Gallbladder (tissue), 1 donor: ENCODE results near the genes TTC38 and GRAMD4.

- PRO-cap = no peak
These were observed 67.2 kb upstream of the WNT7B start for GRCh38 chr22:46044263-46044453.

- PRO-cap = no peak
These were observed 79.2 kb upstream of the WNT7B start for GRCh38 chr22:46055843-46056918.

DNA sequence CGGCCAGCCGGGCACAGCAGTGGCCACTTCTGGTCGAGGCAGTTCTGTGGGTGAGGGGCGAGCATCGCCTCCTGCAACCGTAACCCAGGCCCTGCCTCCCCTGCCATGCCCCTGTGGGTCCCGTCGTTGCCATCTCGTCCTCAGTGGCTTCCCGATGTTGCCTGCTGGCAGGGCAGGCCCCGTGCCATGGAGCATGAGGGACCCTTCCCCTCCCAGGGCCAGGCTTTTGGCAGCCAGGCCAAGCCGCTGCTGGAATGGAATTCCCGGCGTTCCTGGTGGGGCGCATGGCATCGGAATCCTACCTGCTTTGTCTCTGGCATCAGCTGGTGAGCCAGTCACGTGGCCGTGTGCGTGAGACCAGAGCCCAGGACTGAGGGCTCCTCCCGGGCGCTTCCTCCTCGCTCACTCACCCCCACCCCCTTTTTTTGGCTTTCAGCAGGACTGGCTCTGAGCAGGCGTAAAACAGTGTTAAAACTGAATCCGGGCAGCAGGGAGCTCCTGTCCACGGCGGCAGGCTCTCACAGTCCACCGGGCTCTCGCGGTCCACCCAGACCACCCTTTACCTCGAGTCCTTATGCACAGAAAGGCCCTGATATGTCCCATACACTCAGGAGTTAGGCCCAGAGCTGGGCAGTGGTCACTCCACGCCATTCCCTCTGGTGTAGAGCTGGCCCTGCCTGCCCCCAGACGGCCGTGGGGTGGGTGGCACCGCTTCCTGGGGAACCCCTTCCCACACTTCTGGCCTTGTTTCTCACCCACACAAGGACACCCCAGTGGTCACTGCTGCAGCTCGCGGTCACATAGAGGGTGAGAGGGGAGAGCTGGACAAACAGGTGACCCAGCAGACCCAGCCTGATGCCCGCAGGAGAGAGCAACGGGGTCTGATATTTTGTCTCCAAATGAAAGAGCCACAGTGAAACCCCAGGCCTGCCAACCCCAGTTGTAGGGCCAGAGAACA is 71.5 kb upstream of the PPARA start:
- PRO-cap = bidirectional peak, plus-strand start at position 501 of the sequence, minus-strand start at position 300 of the sequence

DNA sequence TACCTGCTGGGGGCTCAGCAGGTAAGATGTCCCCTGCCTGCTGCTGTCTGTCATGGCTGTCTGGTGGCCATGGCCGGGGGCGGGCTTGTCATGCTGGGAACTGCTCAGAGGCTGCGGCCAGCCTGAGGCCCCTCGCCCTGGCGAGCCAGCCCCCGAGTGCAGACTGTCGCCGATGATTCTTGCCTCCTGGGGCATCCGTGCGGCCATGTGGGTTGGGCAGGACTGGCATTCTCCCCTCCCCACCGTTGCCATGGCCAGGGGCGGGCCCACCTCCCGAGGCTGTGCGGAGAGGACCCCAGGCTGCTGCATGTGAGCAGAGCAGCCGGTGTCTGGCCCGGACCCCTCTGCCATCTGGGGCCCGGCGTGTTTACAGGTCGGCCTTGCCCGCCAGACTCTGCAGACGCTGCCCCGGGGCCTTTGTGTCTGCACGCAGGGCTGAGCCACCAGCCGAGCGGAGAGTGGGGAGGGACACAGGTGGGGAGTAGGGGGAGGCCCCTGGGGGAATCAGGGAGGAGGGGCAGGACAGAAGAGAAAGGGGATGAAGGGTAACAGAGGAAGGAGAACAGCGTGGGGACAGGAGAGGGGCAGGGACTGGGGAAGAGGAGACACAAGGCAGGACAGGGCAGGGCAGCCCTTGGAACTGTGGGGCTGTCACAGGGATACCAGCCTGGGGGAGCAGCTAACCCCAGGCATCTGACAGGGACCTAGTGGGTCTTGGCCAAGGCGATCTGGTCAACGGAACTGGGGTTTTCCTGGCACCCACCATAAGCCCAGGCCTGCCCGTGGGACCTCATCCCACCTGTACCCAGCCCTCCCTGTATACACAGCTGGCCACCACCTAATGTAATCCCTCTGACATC is 51.1 kb upstream of the PPARA start:
- PRO-cap = no peak

DNA sequence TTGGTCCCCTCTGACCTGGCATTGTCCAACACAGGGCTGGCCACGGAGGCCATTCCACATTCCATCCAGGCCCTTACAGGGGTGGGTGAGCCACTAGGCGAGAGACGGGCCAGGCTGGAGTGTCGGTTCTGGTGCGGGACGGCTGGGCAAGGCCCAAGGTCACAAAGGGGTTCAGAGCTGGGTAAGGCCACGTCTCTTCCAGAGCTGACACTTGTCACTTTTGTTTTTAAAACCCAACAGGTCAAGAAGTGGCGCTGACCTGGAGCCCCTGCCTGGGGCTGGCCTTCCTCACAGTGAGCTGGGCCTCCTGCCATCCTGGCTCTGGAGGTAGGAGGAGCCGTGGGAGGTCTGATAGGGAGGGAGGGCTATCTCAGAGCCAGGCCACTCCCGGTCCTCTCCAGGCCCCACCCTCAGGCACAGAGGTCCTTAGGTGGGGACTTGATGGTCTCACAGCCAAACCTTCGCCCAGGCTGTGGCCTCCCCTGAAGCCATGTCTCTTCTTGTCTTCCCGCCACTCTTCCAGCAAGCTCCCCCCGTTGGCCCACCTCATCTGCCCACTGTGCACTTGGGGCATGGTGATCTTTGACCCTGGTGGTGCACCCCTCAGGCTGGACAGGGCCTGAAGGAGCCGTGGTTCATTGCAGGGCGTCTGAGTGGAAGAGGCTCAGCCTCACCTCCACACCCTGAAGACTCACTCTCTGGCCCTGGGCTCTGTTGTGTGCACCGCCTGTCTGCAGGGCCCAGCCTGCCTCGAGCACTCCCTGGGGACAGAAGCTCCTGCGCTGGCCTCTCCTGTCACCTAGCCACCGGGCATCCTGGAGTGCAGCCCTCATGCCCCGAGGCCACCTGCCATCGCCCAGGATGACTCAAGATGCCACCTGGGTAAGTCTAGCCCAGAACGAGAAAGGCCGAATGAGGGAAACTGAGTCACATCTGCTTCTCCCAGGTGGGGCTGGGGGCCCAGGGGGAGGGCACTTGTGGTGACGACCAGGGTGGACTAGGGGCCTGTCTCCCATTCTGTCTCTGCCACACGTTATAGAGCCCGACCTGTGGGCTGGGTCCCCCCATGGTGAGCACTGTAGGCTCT is 41.0 kb upstream of the PPARA start:
- PRO-cap = bidirectional peak, plus-strand start at position 576 of the sequence, minus-strand start at position 323 of the sequence

- PRO-cap = no peak
These were observed 39.9 kb upstream of the PPARA start for GRCh38 chr22:46110114-46111125.

DNA sequence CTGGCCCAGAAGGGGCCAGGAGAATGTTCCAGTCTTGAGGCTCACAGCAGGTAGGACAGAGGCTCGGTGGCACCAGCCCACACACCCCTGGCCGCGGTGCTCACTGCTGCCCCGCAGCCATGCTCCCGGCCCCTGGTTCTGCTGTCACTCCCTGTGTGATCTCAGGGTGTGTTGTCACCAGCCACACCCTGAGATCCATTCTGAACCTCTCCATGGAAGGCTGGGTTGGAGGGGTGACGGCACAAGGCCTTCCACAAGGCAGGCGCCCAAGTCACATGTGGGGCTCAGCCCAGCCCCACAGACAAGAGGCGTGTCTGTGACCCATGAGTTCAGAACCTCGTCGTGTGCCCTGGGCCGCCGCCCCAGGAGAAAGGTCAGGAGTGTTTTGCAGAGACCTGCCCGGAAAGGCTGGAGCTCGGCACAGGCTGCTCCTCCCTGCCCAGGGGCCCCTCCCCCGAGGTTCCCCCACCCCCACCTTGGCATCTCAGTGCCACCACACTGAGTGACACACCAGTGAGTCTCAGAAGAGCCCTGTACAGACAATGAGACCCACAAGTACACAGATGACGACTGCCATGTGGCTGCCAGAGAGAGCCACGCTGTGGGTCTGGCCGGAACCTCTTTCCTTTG is 23.9 kb upstream of the PPARA start:
- PRO-cap = unidirectional peak, minus-strand start at position 98 of the sequence; unidirectional peak, minus-strand start at position 140 of the sequence

DNA sequence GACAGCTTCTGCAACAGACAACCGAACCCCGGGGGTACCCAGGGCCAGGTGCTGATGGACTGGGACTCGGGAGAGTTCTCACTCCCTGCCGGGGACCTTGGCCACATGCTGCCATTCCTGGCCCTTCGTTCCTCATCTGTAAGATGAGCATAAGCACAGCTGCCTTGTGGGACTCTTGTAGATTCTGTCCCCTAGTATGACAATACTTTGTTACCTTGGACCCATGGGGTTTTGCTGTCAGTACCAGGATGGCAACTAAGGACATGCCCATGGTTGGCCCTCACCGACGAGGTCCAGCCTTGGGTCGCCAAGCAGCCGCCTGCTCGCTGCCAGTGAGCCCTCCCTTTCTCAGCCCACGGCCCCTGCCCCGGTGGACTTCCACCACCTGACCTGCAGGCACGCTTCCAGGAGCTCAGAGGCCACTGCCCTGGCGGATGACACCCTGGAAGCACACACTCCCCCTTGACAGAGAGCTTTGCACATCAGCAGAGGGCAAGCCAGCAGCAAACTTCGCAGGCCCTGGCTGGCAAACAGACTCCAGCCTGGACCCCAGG is 3.0 kb upstream of the PPARA start:
- PRO-cap = no peak

DNA sequence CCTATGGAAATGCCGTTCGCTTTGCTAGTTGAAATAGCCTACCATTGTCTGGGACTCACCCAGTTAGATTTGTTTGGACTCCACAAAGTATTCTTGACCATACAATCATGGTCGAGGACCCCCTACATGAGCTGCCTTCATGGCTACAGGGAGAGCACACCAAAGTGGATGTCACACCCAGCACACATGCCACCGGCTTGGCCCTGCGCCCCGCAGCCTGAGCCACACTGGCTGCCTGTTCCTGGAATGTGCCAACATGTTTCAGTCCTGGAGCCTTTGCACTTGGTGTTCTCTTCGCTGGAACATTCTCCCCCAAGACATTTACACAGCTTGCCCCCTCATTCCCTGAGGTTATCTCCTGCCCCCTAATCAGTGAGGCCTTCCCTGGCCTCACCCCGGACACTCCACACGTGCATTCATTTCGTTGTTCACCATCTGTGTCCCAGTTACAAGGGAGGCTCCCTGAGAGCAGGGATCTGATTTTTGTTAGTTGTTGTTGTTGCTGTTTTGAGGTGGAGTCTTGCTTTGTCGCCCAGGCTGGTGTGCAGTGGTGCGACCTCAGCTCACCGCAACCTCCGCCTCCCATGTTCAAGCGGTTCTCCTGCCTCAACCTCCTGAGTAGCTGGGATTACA is 46.0 kb downstream of the PPARA start:
- PRO-cap = no peak

DNA sequence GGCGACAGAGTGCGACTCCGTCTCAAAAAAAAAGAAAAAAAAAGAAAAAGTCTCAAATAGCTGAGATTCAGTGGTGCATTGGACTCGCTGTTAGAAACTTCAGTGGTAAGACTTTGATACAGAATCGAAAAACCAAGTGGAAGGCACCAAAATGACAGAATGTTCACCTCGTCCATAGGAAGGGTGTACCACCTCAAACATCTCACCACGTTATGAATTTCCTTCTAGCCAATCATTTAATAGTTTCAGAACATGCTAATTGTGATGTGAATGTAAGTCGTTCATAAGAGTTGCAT is 31.0 kb downstream of the CDPF1 start:
- PRO-cap = no peak

DNA sequence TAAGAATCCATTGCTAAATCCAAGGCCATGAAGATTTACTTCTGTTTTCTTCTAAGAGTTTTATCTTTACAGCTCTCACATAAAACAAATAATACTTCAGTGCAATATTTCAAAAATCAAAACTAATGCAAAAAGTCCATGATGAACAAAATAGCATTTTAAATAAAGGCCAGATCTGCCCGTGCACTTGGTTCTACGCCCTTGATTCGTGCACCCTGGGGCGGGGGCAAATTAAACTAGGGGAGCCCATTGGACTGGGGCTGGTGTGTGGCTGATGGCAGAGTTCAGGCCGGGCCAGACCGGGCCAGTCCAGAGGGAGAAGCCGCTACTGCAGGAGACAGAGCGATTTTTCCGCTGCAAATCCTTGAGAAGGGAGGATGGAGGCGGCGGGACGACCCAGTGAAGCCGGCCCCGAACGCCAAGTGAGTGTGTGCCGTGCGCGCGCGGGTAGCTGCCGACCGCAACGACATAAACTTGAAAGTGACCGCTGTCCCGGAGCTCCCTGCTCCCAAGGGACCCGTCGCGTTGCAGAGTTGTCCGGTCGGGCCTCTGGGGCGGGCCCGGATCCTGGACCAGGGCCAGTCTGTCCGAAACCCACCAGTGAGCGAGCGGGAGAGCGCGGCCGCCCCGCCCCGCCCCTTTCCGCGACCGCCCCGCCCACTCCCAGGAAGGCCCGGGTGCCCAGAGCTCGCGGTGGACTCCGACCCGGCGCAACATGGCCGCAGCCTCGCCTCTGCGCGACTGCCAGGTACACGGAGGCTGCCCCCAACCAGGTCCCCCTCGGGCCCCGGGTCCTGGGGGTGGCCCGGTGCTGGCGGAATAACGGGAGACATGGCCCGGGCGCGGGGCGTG is at the start of gene TTC38:
Gene TTC38 (plus strand): TSS at position 684 of the 852 bp plus-strand sequence.
- PRO-cap = unidirectional peak, plus-strand start at position 307 of the sequence; bidirectional peak, plus-strand start at position 684 of the sequence, minus-strand start at position 510 of the sequence

DNA sequence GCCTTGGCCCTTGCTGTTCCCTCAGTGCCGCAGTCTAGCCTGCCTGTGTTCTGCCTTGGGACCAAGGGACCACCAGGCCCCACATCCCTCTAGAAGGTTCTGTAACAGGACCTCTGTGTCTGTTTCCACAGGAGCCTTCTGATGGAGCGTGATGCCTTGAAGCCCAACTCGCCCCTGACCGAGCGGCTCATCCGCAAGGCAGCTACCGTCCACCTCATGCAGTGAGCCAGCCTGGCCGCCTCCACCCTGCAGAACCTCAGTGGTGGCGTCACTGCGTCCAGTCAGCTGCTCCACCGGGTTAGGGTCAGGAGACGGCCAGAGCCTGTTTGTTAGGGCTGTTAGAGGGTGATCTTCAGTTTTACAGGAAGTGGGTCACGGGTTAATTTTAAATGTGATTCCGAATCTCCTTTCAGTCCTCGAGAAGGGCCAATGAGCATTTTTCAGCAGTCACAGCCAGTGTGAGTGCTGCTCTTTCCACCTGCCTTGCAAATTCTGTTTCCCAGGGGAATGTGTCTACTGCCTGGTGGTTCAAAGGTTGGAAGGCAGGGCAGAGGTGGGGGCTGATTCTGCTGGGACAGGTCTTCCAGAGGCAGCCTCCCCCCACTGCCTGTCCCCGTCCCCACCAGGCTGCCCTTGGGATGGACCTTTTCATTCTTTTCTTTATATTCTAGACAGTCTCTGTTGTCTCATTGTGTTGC is 3.9 kb upstream of the GTSE1 start:
- PRO-cap = no peak

DNA sequence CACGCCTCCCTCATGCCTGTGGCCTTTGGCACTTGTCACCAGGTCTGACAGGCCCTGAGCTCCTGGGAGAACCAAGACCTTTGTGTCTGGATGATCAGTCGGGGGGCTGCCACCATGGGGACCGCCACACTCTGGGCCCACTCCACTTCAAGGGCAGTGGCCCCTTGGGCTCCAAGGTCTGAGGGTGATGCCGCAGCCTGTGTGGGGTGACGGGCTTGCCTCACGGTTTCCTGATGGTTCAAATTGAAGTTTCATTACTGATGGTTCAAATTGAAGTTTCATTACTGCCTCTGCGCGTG is 27.4 kb downstream of the TRMU start:
- PRO-cap = no peak

DNA sequence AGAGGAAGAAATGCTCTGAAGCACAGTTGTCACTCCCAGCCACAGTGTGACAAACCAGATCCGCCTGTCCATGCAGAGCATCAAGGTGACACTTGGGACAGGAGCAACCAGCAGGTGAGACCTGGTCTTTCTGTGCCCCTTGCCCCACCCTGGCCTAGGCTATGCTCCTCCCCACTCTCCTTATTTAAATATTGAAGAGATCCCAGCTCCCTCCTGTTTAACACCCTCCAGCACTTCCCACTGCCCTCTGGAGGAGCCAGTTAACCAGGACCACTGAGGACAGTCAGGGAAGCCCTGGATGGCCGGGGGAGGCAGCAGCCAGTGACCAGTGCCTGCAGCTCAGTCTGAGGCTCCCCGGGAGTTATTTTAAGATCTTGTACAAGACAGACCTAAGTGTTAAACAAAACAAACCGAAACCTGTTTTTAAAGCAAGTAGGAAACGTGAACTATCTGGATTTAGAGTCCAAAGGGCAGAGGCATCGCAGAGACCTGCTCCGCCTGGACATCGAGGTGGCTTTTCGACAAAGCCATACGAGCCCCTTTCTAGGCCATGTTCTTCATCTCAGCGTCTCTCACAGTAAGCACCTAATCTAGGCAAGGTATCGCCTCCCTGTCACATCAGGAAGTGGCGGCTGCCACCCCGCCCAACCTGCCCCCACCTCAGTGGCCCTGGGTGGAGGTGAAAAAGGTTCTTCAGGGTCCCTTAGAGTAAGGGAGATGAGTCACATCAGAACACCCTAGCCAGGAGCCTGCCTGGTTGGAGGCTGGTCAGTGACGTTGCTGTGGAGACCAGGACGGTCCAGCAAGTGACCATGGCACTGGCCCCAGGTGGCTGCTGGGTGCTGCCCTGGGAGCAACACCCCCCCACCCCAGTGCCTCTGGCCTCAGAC is 35.2 kb downstream of the TRMU start:
- PRO-cap = bidirectional peak, plus-strand start at position 730 of the sequence, minus-strand start at position 576 of the sequence

DNA sequence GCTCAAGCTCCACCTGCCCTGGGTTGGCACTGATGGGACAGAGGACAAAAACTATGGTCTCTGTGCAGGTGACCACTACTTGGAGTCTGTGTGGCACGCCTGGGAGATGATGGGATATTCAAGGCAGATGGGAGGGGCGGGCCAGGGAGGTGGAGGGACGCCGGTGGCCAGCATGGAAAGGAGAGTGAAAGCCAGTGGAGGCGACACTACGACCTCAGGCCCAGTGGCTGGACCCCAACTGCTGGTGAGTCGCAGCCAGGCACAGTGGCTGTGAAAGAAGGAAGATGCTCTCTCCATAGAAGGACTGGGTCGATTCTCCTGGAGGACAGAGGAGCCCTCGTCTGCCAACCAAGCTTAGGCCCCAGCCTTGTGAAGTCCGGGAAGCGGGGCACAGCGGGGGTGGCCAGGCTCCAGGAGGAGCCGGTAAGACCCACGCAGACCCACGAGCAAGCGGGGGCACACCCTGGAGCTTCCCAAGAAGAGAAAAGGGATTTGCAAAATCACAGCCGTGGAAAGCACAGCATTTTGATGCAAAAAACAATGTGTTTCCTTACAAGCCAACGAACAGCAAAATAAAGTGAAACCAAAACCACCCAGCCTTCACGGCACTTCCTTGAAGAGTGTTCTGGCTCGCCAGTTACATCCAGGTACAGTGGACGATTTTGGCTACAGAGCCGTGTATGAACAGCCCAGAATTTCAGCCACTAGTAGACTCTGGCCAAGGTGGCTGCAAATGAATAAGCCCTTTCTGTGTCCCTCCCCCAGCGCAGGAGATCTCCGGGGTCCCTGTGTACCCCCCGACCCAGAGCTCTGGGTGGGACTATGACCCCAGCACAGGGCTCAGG is 96.8 kb downstream of the TRMU start:
- PRO-cap = no peak

DNA sequence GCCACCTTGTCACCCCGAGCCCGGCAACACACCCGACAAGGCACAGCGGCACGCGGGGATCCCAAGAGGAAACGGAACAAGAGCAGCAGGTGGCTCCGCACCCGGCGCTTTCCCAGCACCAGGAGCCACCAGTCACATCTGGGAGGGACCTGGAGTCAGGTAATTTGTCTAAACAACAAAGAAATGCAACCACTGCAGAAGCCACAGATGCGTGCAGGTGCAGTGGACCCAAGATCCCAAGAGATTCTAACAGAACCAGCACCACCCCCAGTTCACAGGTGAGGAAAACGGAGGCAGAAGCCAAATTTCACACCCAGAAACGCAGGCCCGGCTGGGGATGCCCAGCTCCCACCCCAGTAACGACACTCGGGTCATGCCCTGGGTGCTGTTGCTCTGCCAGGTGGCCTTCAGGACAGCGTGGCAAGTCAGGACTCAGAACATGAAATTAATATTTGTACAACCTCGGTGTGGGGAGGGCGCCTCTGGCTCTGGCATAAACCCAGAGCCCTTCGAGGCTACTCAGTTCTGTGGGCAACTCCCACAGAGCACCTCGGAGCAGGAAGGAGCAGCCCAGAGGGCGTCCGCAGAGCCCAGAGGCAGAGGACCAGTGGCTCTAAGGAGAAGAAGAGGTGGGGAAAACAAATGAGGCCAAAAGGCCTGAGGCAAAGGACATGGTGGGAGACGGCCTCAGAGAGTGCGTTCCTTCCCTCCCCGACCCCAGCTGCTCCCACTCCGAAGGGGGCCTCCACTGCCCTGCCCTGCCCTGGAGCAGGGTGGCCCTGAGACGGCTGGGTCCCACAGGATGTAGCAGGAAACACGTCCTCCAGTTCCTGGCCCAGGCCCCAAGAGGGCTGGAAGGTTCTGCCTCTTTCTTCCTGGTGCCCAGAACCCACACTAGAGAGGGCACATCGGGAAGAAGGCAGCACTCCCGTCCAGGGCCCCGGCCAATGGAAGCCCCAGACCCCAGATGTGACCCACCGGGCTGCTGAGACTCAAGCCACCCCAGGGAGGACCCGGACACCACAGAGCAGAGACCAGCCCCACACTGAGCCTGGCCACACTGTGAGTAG is 71.5 kb downstream of the CELSR1 start:
- PRO-cap = no peak

- PRO-cap = no peak
These were observed 9.9 kb upstream of the CELSR1 start for GRCh38 chr22:46547185-46547798.

GRCh38 chr22:46563720-46564078 is 26.3 kb upstream of the CELSR1 start:
- PRO-cap = no peak

DNA sequence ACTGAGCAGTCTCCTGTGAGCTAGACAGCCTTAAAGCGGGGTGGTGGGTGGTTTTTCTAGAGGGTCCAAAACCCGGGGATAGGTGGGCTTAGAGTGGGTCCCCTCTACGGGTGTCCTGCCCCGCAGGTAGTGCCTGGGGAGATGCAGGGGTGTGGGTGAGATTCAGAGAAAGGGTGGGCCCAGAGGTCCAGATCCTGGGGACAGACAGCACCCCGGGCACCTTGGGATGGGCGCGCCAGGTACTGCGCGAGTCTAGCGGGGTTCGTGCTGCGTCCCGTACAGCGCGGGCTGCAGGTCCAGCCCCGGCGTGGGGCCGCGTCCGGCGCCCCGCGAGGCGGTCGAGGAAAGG is 38.9 kb upstream of the CELSR1 start:
- PRO-cap = no peak

- PRO-cap = no peak
These were observed at the start of gene GRAMD4 for GRCh38 chr22:46619833-46620647. TSS of gene GRAMD4 (plus strand) at chr22:46620386.